SK-N-DZ (cell line): ENCODE results near the genes PAK1IP1 and SMIM13.

RAMPAGE:
- cytosol, long total RNA, result no peak
- nucleus, long total RNA, result no peak
Observed at GRCh38 chr6:9766205-9767116, 648.4 kb downstream of the TFAP2A start.

DNA sequence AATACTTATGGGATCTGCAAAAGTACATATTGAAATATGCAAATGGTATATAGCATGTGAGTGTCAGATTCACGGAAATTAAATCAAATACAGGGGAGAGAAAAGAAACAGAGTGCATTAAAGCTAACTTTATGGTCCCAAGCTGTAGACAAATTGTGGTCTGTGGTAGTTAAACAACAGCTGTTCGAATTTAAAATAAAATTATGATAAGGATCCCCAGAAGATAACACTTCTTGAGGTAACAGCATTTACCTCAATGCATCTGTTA is 273.7 kb downstream of the TFAP2A start:
RAMPAGE:
- cytosol, long total RNA, result no peak
- nucleus, long total RNA, result no peak

DNA sequence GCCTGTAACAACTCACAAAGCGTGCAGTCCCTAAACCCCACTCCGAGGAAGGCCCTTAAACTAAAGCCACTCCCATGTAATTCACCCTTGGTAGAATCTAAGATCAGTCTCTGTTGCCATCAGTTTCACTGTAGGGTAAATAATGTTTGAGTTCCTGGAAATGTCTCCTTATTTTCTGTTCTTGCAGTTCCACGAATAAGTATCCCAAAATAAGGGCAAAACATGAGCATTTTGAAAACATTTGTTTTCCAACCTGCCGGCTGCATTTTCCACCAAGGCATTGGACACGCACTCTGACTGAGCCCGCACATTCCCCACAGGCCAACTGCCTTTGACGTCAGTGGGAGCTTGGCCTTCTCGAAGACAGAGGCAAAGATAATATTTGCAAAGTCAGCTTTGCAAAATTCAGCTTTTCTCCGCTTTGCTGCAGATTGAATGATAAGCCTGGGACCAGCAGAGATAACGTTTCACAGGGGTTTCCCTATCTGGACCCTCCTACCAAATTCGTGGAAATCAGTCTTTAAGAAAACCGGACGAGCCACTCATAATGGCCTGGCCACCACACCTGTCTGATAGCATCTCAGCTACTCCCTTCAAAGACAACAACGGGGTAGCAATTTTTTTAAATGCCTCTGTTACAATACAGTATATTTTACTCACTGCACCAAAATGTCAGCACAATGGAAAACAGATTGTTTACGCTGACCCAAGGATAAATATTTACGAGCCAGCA is 100.7 kb downstream of the TFAP2A start:
RAMPAGE:
- cytosol, long total RNA, result no peak
- nucleus, long total RNA, result no peak

GRCh38 chr6:10316108-10316728 is 98.7 kb downstream of the TFAP2A start:
RAMPAGE:
- cytosol, long total RNA, result no peak
- nucleus, long total RNA, result no peak

DNA sequence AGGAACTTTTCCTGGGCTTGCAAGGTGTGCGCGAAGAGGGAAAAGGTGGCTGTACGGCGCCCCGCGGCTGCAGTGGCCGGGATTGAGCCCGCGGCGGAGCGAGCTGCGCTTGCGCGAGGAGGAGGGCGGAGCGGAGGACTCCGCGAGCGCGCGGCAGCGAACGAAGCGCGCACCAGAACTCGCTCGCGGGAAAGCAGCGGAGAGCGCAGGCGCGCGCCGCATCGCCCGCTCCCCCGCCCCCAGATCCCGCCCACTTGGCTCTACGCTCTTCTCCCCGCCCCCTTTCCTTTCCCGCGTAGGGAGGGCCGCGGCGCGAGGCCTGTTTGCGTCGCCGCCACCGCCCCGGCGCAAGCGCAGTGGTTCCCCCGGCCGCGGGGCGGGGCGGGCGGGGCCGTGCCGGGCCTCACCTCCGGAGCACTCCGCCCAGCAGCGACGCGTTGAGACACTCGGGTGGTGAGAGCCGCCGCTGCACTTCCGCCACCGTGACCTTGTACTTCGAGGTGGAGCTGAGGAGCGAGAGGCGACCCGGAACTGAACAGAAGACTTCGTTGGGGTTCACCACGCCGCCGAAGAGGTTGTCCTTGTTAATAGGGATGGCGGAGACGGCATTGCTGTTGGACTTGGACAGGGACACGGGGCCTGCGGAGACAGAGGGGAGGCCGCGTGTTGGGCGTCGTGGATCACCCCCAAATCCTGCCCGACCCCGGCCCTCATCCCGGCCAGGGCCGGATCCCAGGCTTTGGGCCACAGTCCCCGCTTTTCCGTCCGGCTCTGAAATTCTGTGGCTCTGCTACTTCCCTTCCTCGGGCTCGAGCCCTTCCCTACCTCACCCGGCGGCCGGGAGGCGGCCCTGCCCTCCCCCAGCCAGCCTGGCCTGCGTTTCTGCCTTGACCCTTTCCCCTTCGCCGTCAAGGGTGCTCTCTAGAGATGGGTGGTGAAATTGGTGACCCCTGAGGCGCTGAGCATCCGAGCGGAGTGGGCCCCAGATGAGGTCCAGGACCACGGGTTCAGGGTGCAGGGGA is 10.5 kb downstream of the TFAP2A start:
RAMPAGE:
- cytosol, long total RNA, result no peak
- nucleus, long total RNA, result no peak

GRCh38 chr6:10430068-10430406 is 15.2 kb upstream of the TFAP2A start:
RAMPAGE:
- cytosol, long total RNA, result no peak
- nucleus, long total RNA, result no peak

DNA sequence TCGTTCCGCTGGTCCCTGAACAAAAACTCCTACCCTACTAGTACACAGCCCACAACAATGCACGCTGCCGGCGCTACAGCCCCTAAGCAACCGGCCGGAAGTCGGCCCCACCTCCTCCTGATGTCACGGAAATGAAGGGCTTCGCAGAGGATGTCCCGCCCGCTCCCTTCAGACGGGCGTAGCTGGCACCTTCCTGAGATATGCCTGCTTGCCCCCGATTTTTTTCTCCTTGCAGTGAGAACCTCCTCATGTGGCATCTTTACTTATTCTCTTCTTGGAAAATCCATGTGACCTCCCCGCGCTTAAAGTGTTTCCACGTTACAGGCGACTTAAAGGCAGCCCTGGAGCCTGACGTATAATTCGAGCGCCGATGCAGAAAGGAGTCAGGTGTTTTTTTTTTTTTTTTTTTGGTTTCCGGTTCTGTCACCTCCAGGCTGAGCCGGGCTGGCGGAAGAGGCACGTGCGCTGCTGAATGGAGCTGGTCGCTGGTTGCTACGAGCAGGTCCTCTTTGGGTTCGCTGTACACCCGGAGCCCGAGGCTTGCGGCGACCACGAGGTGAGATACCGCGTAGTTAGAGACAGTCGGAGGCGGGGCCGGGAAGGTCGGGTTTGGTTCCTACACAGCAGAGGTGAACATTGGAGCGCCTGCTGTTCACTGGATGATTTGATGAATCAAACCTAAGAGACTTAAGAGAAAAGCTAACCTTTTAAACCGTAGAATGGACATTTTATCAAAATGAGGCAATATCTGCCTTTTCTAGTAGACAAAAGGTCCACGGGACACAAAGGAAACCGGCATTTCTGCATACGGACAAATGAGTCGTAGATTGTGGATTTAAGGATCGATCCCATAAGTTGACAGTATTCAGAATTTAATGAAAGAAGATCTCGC is at the start of gene PAK1IP1:
Gene PAK1IP1, plus strand, starts transcription at position 459 of the 892 bp plus-strand sequence.
RAMPAGE:
- cytosol, long total RNA, result start-site peak on the plus strand centred at position 448 of the sequence, 52 bp wide, 1,732 and 2,407 reads in 2 replicates
- nucleus, long total RNA, result start-site peak on the plus strand centred at position 451 of the sequence, 41 bp wide, 666 and 294 reads in 2 replicates; start-site peak on the plus strand centred at position 600 of the sequence, 111 bp wide, 68 and 51 reads in 2 replicates

DNA sequence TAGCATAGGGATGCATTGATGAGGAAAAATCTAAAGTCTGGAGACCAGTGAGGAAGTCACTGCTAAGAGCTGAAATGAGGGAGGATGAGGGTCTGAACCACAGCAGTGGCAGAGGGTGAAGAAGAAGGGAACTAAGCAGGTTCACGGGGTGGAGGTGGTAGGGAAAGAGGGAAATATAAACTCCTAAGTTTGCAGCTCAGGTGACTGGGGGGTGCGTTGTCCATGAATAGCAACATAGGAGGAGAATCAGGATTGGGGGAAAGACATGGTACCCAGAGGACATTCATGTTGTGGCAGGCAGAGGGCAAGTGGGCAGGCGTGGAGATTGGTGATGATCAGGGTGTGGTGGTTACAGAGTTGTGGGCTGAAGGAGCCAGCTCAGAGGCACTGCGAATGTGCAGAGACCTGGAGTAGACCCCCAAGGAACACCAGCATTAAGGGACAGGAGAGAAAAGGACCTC is 23.2 kb downstream of the TMEM14B start:
RAMPAGE:
- cytosol, long total RNA, result no peak
- nucleus, long total RNA, result no peak

DNA sequence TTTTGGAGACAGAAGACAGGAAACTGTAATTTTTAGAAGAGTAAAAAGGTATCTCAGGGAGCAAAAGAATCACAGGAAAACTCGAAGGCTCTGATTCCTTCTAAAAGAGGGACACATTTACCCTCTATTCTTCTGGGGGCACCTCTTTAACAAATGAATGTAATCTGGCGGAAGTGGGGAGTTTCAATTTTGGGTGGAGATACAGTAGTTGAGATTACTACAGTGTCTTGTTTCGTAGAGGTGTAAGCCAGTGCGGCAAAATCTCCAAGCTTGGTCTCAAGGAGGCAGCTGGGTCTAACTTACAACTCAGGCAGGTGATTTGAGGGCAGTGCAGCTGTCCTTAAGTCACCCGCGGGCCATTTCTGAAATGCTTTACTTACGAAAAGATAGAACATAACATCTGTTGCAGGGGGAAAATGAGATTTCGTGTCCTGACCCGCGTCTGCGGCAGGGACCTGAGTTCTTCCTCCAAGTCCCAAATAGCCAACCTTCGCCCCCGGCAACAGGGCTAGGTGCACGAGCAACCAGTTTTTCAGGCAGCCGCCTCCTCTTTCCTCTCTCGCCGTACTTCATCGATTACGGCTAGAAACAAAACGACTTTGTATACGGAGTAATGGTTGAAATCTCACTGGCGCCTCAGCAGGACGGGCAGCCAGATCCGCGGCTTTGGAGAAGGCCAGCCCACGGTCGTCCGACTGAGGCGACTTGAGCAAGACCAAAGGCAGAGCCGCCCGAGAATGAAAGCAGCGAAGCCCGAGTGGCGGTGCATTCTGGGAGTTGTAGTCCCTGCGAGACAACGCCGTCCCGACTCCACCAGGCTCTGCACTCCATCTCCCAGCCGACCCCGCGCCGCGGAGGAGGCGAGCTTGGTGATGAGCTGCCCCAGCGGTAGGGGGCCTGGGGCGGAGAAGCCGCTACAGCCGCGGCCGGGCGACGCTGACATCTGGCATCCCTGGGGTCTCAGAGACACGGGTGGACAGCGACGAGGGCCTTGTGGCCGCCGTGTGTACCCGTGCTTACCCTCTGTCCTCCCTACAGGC is at the start of gene SMIM13:
Gene SMIM13, plus strand, starts transcription at position 905 of the 1,040 bp plus-strand sequence.
RAMPAGE:
- cytosol, long total RNA, result no peak
- nucleus, long total RNA, result no peak

GRCh38 chr6:11211036-11211564 is 21.4 kb downstream of the NEDD9 start:
RAMPAGE:
- cytosol, long total RNA, result no peak
- nucleus, long total RNA, result no peak

RAMPAGE:
- cytosol, long total RNA, result no peak
- nucleus, long total RNA, result no peak
Observed at GRCh38 chr6:11213297-11214158, 18.9 kb downstream of the NEDD9 start.

RAMPAGE:
- cytosol, long total RNA, result no peak
- nucleus, long total RNA, result no peak
Observed at GRCh38 chr6:11217981-11218601, 14.4 kb downstream of the NEDD9 start.

DNA sequence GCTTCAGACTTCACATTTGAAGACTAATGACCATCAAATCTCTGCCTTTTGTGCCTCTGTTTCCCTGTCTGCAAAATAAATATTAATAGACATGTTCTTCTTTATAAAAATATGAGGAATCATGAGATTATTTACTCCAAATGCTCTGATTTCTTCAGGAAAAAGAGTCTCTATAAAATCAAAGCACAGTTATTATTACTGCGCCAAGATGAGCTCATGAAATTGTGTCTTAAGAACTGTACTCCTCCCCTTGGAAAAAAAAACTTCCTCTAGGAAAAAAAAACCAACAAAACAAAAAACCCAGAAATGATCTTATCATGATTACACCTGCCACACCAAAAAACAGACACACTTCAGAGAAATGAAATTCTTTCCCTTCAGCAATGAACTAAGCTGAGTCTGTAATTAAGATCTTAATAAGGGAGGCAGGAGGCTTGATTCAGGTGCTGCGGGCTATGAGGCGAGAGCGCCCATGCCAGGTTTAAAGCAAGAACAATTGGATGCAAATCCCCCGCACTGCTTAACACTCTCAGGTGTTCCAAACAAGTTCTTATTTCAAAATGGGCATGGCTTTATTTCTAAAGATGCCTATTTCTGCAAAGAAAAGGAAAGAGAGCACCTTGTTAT is 9.1 kb downstream of the NEDD9 start:
RAMPAGE:
- cytosol, long total RNA, result no peak
- nucleus, long total RNA, result no peak

DNA sequence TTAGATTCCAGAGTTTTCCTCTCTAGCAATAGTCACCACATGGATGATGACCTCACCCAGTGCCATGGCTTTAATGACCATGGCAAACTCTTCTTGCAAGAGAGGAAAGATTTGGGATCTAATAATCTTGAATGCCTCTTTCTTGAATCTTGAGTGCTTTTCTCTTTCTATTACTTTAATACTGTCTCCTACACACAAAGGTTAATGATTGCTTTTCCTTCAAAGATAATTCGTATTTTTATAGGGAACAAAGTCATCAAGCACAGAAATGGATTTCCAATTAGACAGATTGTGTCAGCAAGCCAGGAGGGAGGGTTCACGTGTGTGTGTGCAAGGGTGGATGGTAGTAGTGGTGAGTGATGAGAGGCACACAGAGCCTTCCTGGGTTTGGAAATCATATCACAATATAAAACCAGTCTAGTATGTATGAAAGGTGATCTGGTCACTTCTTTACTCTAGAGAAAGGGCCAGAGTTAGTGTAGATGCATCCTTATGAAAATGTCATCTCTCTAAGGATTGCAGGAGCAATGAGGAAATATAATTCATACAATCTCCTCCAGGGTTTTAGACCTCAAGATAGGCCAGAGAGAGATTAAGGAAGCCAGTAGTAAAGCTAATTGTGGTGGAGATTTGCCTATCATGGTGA is 51.2 kb upstream of the NEDD9 start:
RAMPAGE:
- cytosol, long total RNA, result no peak
- nucleus, long total RNA, result no peak

RAMPAGE:
- cytosol, long total RNA, result no peak
- nucleus, long total RNA, result no peak
Observed at GRCh38 chr6:11296987-11297416, 64.5 kb upstream of the NEDD9 start.

DNA sequence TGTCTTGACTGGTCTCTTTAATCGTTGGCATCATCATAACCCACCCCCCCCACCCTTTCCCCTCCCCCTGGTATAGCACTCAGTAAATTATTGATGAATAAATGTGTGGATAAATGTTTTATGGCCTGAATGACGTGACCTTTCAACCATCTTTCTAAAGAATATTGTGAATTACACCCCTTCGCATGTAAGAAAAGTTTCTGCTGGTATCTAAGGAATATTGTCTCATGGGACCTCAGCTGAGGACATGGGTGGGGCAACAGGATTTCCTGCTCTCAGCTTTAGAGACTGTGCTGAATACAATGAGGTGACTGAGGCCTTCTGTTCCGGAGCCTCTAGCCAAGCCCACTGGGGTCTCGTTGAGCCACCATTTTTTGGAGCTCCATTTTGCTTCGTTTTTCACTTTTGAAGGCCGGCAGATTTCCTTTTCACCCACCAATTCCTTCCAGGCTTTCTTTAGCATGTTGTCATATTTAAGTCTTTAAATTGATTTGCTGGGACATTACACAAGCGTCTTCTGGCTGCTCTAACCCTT is 124.3 kb upstream of the NEDD9 start:
RAMPAGE:
- cytosol, long total RNA, result no peak
- nucleus, long total RNA, result no peak

RAMPAGE:
- cytosol, long total RNA, result no peak
- nucleus, long total RNA, result no peak
Observed at GRCh38 chr6:11389477-11390594, 147.7 kb upstream of the TMEM170B start.

RAMPAGE:
- cytosol, long total RNA, result no peak
- nucleus, long total RNA, result no peak
Observed at GRCh38 chr6:11548820-11549346, 11.3 kb downstream of the TMEM170B start.

RAMPAGE:
- cytosol, long total RNA, result no peak
- nucleus, long total RNA, result no peak
Observed at GRCh38 chr6:11702692-11703230, 75.8 kb downstream of the ADTRP start.

DNA sequence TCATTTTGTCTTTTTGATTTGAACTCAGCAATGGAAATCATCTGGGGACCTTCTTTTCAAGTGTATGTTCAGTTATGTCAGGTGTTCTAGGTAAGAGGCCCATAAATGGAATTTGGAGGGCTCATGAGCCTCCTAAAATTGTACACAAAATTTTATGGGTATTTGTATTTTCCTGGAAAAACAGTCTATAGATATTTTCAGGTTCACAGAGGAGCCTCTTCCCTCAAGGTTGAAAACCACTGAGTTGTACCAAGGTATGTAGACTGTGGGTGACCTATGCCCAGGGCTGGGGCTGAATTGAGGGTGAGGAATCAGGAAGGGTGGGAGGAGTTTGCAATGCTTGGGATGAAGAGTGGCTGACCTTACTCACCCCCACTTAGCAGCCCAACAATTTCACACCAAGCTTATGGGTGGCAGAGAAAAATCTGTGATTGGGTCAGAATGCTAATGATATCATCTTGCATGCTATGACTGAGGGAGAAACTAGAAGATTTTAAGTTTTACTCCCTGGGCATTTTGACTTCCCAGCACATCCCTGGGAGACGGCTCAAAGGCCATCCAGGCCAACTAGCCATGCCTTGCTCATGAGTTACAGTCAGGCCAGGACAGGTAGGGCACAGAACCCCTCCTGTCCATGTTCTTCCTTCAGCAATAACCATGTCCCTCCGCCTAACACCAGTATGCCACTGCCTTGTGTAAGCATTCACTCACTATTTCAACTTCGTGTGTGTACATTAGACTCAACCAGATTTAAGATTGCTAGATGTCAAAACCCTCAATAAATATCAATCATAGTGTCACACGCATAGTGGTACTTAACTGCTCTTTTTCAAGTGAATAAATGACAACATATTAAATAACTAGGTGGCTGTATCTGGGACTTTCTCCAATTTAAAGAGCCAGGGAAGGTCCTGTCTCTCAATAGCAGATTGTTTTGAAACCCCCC is 16.7 kb downstream of the ADTRP start:
RAMPAGE:
- cytosol, long total RNA, result no peak
- nucleus, long total RNA, result no peak